ENCODE measurements around the gene SUSD1.

- PRO-cap, 2 experiments, result no peak in any of the 2 experiments
Measured at GRCh38 chr9:111662771-111662899, 1.2 kb downstream of the GNG10 start.

GRCh38 chr9:111899971-111900418, 3.4 kb downstream of the UGCG start:
- PRO-cap, 2 experiments, result no peak in any of the 2 experiments

- PRO-cap, 2 experiments, result peak in 1 of 2 experiments; most common plus-strand start chr9:112073164 (in 1); most common minus-strand start chr9:112073160 (in 1)
Measured at GRCh38 chr9:112072891-112073275, 102.2 kb downstream of the SUSD1 start.

DNA sequence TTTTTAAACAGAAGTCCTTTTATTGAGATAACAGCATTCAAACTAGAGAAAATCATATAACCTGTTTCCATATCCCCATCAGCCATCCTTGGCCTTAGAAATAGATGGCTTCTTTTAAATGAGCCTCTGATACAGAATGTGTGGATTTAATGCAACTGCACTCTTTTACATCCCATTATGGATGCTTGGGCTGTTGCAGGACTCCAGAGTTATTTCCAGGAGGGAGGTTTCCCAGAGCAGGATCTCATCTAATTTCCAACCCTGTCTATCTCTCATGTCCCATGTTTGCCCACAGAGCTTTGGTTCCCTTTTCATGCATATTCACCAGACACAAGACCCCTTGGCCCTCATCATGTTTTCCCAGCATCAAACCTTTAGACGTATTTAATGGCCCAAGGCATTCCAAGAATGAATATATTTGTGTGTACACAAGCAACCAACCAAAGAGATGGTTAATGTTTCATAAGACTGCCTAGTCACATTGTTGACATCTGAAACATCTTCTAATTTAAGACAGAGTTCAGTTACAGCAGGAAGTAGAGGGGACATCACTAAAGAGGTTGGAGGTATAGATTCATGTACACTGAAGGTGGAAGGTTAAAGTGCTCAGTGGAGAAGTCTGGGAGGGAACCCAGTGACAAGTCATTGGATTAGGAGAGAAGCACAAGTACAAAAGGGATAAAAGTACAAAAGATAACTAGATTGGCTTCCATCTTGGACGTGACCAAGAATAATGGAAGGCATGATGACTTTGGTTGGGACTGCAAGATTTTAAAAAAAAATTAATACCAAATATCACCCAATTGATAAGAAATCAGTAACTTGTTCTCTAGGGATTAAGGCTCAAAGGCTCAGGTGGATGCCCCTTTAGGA, 49.2 kb downstream of the SUSD1 start:
- PRO-cap, 2 experiments, result no peak in any of the 2 experiments

- PRO-cap, 2 experiments, result no peak in any of the 2 experiments
Measured at GRCh38 chr9:112149019-112149807, 25.9 kb downstream of the SUSD1 start.

- PRO-cap, 2 experiments, result no peak in any of the 2 experiments
Measured at GRCh38 chr9:112173397-112174421, 1.4 kb downstream of the SUSD1 start.

DNA sequence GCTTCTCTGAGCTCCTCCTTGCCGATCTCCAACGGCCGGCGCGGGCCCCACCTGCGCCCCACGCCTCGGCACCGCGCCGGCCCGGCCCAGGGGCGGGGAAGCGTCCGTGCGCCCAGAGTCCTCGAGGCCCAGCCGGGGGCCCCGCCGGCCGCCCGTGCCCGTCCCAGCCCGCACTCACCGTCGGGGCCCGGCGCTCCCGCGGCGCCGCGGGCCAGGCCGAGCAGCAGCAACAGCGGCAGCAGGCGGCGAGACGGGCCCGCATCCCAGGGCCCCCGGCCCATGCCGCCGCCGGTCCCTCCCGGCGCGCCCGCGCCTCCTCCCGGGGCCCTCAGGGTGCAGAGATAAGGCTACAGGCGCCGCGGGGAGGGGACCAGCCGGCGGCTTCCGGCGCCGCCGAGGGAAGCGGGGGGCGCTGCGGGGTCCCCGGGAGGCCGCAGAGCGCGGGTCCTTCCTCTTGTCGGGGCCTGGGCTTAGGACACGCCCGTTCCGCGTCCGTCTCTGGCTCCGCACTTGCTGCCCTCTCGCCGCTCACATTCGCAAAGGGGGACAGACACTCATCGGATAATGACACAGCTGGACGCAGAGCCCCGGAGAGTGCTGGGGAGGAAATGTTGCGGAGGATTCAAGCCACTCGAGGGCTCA, at the start of gene SUSD1:
Gene SUSD1 (minus strand): TSS at position 343 of the 642 bp plus-strand sequence.
- PRO-cap, 2 experiments, result peak in 2 of 2 experiments; most common plus-strand start position 373 of the sequence (in 2); most common minus-strand start position 318 of the sequence (in 2)

DNA sequence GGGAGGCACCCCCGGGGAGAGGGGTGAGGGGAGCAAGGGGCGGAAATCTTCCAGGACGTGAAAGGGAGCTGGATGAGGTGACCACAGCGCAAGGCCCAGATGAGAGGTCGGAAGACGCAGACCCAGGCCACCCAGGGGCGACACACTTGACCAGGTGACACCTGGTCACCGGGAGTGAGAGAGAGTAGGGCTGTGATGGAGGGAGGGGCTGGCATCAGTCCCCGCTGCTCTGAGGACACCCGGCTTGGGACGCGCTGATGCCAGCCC, 433 bp upstream of the SUSD1 start:
- PRO-cap, 2 experiments, result no peak in any of the 2 experiments

GRCh38 chr9:112332799-112333214, 612 bp downstream of the PTBP3 start:
- PRO-cap, 2 experiments, result peak in 2 of 2 experiments; most common plus-strand start chr9:112333111 (in 2); most common minus-strand start chr9:112332955 (in 1)

DNA sequence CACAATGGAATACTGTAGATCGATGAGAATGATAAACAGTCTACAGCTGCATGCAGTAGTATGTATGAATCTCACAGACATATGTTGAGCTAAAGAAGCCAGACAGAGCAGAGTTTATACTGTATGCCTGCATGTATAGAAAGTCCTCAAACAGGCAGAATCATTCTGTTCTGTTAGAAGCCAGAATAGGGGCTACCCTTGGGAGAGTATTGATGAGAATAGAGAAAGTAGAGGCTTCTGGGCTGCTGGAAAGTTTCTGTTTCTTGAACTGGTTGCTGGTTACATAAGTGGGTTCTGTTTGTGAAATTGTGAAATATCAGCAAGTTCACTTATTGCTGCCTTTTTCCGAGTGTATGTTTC, 9.6 kb downstream of the KIAA1958 start:
- PRO-cap, 2 experiments, result no peak in any of the 2 experiments

DNA sequence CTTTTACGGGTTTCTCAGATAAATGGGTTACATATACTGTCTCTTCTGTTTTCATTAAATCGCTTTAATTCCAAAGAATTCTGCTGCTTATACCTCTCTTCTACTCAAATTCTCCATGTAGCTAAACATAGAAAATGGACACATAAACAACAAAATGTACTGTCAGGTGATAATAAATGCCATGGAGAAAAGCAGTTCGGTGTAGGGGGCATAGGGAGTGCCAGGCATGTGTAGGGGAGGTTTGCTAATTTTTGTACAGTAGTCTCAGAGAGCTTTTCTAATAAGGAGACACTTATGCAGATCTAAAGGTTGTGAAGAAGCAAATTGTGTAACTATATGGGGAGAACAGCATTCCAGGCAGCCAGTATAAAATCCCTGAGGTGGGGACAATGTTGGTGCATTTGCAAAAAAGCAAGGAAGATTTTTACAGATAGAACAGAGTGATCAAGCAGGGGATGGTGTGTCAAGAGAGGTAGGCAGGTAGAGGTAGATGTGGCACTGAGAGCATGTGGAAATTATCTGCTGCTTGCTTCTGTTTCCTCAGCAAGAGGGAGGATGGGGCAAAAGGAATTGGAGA, 24.0 kb downstream of the KIAA1958 start:
- PRO-cap, 2 experiments, result no peak in any of the 2 experiments

DNA sequence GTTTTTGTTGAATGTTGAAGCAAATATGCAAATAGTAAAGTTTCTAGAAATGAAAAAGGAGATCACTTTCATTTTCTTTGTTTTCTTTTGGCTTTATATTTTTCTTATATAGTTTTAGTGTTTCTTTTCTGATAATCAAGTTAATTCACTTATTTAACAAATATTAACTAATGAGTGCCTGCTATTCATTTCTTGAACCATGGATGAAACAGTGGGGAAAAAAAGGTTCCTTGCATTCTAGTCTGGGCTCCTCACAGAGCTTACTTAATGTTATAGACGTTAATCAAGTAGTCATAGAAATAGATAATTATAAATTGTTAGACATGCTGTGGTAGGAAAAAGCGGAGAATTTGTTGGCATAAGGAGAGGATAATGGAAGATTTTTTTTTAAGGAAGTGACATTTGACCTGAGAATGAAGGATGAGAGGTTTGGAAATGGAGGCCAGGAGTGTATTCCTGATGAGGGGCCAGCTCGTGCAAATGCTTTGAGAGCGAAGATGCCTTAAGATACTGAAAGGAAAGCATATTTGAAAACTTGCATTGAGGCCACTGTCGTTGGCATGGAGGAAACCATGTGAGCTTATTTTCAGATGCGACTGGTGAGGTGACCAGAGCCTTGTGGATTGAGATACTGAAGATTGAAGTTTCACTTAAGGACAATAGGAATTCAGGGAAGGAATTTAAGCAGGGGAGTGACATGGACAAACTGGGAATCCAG, 111.3 kb downstream of the KIAA1958 start:
- PRO-cap, 2 experiments, result no peak in any of the 2 experiments

GRCh38 chr9:112764757-112765339, 14.3 kb downstream of the SNX30 start:
- PRO-cap, 2 experiments, result no peak in any of the 2 experiments

DNA sequence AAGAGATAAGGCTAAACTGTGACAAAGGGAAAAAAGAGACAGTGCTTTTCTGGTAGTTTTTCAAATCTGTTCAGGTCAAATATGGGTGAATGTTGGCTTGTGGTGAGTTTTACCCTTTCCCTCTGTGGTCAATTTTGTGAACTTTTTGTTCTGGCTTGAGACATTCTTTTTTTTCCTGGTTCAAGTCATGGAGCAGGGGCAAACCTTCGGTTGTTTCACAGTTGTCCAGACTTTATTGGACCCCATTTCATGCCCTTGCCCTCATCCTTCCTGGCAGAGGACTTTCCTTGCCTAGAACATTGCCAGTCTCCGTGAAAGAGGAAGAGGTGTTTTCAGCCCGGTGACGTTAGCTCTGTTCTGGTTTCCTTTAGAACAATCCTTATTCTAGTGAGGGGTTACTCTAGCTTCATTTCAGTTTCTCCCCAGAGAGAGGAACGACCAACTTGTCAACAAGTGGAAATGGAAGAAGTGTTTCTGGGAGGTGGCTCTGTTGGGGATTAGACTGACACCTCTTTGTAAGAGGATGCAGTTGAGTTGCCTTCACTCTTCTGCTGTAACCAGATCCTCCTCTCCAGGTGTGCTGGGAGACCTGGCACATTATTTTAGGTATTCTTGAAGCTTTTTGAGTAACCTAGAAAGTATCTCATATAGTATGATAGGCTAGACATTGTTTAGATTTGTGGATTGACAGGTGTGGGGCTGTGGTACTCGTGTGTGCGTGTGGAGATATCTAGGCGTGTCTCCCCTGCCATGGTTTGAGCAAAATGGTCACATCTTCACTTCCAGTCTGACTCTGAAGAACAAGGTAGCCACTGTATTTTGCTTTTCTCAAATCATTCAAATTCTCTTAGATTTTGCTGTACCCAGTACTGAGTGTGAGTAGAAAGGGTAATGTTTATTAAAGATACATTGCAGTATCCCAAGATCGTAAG, 21.5 kb downstream of the SNX30 start:
- PRO-cap, 2 experiments, result no peak in any of the 2 experiments

- PRO-cap, 2 experiments, result no peak in any of the 2 experiments
Measured at GRCh38 chr9:112839785-112840280, 50.8 kb downstream of the SLC46A2 start.

DNA sequence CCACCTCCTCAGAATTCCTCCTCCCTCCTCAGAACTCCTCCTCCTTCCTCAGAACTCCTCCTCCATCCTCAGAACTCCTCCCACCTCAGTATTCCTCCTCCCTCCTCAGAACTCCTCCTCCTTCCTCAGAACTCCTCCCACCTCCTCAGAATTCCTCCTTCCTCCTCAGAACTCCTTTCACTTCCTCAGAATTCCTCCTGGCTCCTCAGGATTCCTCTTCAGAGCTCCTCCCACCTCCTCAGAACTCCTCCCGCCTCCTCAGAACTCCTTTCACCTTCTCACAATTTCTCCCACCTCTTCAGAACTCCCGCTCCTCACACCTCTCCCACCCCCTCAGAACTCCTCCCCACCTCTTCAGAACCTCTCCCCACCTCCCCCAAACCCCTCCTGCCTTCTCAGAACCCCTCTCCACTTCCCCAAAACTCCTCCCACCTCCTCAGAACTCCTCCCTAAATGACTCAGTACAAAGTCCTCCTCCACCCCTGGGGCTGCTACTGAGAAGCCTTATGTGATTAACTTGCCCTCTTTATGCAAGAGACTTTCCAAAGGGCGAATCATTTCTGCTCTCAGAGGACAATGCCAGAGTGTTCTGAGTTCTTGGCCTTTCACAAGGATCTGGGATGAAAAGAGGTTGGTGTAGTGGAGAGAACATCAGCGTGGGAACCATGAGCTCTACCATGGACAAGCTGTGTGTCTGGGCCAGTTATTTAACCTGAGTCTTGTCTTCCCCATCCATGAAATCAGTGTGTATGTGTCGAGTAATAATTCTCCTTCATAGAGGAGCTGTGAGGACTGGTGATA, 23.1 kb downstream of the SLC46A2 start:
- PRO-cap, 2 experiments, result no peak in any of the 2 experiments

DNA sequence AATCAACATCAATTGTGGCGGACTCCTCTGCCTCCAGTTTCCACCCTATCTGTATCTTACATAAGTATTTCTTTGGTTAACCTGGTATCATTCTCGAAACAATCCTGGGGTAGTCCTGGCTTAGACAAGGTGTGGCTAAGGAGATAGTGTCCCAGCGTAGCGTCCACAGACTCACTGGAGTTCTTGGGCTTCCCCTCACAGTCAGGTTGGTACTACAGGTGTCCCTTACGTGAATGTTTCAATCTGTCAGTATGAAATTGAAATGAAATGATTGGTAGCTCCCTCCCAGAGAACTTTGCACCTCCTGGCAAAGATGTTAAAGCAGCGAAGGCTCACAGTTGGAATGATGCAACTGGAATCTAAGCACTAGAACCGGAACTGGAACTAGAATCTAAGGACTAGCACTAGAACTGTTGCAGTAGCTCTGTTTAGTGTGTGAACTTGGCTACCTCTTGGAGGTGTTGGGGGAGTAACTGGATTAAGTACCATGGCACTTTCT, 1.1 kb downstream of the SLC31A1 start:
- PRO-cap, 2 experiments, result no peak in any of the 2 experiments

DNA sequence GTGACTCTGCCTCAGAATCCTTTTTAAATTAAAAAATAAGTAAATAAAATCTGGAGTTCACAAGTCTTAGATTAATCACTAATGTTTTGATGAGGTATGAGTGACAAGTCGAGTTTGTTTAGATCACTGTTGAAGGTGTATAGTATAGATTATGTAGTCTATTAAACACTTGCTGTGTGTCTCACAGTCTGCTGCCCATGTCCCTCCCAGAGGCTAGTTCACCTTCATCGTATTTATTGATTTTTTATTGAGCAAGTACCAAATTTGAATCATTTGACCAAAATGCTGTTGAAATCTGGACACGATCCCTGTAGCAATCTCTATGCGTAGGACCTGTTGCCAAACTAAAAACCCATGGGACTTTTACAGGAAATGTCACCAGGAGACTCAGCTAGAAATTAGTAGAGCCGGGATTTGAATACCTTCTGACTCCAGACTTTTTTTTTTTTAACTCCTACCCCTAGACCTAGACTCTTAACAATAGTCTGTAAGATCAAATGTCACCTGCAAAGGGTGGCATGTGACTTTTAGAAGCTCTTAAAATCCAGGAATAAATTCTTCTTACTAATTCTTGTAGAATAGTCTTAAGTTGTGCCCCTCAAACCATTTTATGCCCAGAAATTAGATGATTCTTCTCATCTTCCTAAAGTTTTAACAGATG, 17.5 kb downstream of the SLC31A1 start:
- PRO-cap, 2 experiments, result no peak in any of the 2 experiments

DNA sequence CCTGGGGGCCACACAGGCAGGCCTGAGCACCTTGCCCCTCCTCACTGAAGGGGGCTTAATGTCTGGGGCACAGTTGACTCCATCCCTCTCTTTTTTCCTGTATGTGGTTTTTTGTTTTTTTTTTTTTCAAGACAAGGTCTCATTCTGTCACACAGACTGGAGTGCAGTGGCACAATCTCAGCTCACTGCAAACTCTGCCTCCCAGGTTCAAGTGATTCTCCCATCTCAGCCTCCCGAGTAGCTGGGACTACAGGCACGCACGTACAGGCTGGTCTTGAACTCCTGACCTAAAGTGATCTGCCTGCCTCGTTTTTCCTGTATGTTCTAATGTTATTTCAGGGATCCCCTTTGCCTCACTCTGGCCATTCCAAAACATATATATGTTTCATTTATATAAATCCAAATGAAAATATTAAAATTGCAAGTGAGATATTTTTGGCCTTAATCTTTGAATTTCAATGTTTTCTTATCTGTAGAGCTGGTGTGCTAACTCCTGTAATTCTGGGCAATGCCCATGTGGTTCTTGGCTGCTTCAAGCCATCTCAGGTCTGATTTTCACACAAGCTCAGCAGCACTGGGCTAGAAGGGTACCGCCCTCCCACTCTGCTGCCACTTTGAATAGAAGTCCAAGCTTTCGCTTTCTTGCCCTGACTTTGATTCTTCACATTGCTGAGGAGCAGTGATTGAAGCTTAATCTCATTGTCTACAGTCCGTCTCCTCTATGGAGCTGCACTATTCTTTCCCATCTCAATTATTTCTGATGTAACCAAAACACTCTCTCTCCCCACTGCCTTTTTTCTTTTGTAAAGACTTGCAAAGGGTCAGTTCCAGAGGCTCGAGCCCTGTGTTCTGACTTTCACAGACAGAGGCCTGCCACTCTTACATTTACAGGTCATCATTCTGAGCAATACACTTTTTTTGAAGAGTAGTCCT, 12.6 kb upstream of the RNF183 start:
- PRO-cap, 2 experiments, result no peak in any of the 2 experiments

DNA sequence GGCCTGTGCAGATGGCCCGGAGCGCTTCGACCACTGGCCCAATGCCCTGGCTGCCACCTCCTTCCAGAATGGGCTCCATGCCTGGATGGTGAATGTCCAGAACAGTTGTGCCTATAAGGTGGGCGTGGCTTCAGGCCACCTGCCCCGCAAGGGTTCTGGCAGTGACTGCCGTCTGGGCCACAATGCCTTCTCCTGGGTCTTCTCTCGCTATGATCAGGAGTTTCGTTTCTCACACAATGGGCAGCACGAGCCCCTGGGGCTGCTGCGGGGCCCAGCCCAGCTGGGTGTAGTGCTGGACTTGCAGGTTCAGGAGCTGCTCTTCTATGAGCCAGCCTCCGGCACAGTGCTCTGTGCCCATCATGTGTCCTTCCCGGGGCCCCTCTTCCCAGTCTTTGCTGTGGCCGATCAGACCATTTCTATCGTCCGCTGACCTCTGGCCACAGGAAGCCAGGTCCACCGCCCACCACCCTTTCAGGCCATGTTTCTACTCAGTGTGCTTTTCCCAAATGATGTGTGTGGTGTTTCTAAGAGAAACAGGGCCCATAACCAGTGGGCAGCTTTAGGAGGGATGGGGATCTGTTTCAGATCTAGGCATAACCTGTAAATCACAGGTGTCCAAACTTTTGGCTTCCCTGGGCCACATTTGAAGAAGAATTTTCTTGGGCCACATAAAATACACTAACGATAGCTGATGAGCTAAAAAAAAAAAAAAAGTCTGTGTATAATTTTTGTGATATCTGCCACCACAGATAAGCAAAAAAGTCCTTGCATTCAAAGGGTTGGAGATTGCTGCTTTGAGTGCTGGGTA, 6.9 kb downstream of the HDHD3 start:
- PRO-cap, 2 experiments, result no peak in any of the 2 experiments

Data from heart right ventricle (tissue), 2 donors.